Osteocyte (in vitro differentiated cells): ENCODE data around the gene TBXT.

DNA sequence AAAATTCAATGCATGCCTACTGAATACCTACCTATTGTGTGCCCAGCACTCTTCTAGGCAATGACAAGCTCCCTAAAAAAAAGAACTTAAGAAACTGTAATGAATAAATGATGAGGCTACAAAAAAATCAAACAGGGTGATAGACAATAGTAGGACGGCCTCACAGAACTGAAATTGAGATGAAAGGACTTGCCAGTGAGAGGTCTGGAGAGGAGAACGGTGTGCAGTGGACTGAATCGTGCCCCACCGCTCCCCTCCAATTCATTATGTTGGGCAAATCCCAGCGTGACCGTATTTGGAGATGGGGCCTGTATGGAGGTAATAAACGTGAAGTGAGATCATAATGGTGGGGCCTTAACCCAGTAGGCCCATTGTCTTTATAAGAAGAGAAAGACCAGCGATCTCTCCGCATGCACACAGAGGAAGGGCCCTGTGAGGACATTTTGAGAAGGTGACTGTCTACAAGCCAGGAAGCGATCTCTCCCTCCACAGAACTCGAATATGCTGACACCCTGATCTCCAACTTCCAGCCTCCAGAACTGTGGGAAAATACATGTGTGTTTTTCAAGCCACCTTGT is 326.2 kb downstream of the PACRG start:
- PRO-cap: no peak

DNA sequence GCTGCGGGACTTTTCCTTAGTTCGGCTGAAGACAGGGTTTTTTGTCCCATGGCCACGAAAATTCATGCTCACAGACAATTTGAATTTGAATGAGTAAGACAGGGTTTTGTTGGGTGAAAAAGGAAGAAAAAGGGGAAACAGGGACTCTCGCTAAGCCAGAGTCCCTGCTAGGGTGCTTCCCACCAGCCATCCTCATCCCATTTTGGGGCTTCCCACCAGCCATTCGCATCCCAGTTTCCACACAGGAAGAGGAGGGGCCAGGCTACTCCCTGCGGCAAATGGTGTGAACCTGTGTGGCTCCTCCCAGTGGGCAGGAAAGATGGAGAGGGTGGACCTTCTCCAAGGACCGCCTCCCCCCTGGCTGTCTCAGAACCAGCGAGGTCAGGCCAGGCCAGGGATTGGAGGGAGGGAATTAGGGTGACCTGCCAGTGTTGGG is 326.8 kb downstream of the PACRG start:
- PRO-cap: no peak

GRCh38 chr6:163180934-163181609 is 233.4 kb upstream of the QKI start:
- PRO-cap: no peak

- PRO-cap: no peak
Observed at GRCh38 chr6:163289375-163289900, 125.1 kb upstream of the QKI start.

- PRO-cap: no peak
Observed at GRCh38 chr6:163392332-163393049, 22.0 kb upstream of the QKI start.

DNA sequence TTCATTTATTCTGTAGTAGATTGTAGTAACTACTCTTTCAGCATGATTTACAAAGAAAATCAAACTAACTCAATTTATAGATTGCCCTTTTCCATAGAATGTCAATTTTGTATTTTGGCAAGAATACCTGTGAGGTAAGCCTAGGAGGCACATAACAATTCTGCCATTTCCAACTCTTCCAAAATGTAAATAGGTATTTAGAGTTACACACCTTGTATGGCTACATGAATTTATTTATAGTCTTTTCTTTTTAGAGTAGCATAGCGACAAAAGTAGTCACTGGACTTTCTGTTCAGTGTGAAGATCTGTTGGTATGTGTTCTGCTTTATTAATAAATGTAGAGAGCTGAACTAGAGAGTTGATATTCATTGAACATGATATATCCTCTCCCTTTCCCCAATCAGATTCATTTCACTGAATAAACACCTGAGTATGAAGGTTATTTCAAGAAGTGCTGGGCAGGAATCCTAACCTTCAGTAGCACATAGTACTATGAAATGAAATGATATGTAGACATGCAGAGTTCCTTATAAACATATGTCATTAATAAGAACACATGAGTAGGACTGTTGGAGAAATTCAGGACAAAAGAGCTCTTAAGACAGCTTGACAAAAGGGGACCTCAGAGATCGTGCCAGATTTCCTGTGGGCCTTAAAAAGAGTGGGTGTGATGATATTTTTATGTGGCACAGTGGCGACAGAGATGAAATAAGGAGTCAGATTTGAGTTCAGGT is 104.4 kb downstream of the QKI start:
- PRO-cap: no peak

DNA sequence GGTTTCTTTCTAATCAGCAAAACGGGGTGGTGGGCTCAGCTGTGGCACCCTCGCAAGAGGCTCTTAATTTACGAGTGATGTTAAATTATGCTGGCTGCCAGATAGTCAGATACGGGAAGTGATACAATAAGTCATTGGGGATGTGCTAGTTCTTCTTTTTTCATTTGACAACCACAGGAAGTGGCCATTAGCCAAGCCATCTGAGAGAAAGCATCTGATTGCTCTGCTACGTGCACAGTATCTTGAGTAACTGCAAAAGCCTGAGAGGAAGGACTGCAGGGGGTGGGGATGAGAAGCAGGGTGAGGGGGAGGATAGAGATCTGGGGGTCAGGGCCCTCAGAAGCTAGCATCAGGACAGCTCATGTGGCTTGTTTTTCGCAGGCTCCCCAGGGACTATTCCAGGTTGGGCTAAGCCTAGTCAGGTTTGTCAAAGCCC is 253.2 kb downstream of the QKI start:
- PRO-cap: no peak

- PRO-cap: no peak
Observed at GRCh38 chr6:163701791-163702132, 287.2 kb downstream of the QKI start.

- PRO-cap: no peak
Observed at GRCh38 chr6:163814432-163815147, 400.1 kb downstream of the QKI start.

DNA sequence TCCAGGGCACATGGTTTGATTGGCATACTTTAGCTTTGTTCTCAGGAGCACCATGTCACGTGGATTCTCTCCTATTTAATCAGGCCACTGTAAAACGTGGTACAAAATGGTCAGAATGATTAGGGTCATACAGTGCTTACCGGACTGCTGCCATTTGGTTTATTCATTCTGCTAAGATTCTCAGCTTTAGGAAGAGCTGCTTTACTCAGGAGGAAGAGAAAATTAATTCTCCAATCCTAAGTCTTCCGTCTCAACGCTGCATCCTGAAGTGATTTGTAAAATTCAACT is 543.6 kb downstream of the QKI start:
- PRO-cap: no peak

GRCh38 chr6:163963181-163963686 is 548.7 kb downstream of the QKI start:
- PRO-cap: no peak

DNA sequence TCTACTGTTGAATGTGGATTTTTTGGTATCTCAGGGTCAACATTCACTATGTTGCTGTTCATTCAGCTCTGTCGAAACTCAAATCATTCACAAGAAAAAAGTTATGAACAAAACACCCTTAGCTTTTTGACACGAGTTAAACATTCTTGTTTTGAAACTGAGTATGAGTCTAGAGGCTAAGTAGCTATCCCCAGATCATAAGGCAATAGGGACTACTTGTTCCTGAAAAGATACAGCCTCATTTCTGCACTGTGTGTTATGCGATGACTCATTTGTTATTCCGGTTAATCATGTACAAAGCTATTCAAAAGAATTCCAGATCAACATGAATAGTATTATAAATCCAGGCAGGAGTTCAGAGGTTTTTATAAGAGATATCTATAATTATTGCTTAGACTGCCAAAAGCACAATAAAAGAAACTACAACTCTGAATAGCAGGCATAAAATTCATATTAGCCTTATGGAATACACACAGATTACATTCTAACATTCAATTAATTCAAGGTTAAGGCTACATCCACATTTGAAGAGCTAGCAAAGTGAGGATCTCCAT is 908.1 kb downstream of the QKI start:
- PRO-cap: no peak

GRCh38 chr6:164415746-164416326 is 893.6 kb downstream of the C6orf118 start:
- PRO-cap: no peak

GRCh38 chr6:164507196-164507686 is 802.2 kb downstream of the C6orf118 start:
- PRO-cap: no peak

DNA sequence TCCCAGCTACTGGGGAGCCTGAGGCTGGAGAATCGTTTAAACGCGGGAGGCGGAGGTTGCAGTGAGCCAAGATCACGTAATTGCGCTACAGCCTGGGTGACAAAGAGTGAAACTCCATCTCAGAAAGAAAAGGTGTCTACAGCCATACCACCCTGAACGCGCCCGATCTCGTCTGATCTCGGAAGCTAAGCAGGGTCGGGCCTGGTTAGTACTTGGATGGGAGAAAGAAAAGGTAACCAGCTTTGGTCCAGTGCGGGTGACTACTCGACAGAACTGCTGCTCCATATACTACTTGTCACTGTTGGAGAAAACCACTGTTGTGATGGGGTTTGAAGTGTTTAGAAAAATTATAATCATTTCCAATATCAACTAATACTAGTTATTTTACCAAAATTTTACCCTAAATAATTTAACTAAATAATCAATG is 100.0 kb upstream of the C6orf118 start:
- PRO-cap: no peak

GRCh38 chr6:165616026-165616607 is 46.9 kb downstream of the PDE10A start:
- PRO-cap: bidirectional peak, plus-strand start at chr6:165616342, minus-strand start at chr6:165616246

GRCh38 chr6:165664461-165665002 is 1.5 kb upstream of the PDE10A start:
- PRO-cap: no peak

DNA sequence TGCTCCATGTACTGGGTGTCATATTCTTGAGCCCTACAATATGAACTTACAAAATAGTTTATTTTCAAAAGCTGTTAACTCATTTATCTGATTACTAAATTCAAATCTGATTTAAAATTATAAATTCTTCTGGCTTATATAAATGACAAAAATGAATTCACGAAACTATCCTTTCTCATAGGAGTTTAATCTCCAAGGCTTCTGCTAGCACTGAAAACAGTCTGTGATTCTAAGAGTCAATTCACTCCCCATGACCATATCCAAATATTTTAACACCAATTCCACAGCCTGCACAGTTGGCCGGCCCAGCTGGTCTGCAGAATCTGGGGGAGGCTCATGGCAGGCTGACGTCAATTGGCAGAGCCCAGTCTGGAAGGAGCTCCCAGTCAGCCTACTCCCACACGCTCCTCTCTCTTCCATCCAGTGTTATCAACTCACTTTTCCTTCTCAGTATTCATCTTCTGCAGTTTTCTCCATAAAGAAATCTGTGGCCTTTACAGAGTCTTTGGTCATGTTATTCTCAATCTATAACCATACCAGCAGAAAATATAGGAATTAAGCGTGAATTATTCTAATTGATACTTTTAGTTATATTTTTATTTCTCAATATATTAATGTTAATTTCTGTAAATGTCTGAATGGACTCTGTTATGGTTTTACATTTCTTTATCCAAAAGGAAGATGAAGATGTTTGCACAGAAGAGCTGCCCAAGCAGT is 111.0 kb downstream of the TBXT start:
- PRO-cap: no peak

DNA sequence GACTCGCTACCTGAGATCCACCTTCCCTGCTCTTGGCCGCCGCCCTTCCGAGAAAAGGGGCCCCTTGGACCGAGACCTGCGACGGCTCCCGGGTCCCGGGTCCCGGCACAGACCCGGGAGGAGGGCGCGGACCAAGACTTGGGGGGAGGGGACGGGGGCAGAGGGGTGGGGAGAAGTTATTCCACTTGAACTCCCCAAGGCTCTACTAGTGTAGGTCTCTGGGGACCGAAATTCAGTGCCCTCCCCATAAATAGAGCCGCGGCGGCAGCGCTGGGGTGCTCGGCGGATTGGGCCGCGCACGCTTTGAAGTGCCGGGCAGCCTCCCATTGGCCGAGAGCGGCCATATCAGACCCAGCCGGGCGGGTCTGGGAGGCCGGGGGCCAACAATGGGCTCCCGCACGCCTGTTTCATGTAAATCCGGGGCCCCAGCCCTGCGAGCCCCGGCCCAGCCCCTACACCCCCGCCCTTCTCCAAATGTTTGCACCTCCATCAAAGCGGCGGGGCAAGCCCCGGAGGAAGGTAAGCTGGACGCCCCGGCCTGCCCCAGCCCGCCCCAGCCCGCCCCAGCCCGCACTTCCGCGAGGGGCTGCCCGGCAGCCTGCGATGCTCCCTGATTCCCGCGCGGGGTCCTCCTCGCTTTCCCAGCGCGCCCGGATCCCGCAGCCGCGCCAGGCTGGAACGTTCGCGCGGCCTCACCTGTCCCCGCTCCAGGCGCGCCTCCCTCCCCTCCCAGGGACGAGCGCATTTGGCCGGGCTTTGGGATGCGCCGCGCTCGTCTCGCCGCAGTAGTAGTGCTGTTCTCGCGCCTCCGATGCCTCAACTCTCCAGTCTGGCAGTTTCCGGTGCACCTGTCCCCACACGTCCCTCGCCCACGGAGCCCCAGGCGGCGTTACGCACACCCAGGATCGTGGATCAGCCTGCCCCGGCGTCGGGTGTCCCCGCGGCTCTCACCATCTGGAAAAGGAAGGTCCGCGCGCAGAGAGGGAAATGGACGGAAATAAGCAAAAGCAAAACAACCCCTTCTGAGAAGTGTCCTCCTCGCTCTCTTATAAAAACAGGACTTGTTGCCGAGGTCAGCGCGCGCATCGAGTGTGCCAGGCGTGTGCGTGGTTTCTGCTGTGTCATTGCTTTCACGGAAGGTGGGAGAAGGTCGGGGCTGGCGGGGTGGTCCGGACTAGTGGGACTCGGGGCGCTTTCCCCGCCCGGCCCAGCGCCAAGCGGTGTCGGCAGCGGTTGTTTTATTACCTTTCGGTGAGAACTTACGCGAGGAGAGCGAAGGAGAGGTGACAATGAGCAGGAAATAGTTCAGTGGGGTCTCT is at the start of gene TBXT:
TSS of gene TBXT (minus strand) at position 220 of the 1,319 bp plus-strand sequence.
- PRO-cap: no peak

GRCh38 chr6:166339728-166340357 is 2.5 kb downstream of the SFT2D1 start:
- PRO-cap: no peak